Neutrophil (primary cell): ENCODE measurements around a stretch of chr6.

DNA sequence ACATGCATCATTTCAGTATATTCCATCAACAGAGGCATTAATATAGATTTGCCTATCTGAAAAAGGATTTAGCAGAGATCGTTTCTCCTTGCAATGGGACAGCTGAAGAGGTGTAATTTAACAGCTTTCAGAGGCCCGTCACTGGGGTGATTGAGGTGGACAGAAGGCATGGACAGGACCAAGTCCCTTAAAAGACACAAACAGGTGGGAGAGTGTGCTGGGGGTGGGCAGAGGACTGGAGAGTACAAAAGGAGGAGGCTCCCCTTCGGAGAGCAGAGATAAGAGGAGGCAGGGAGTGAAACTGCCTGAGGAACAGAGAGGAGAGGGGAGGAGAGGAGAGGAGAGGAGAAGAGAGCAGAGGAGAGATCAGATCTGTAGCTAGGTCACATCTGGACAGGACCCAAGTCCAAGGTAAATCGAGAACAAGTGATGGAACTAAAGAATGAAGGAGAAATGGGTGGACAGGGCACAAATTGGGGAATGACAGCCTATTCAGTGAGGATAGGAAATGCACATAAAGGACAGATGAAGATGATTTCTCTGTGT is 48.7 kb upstream of the PKHD1 start:
- PRO-cap, result no peak

DNA sequence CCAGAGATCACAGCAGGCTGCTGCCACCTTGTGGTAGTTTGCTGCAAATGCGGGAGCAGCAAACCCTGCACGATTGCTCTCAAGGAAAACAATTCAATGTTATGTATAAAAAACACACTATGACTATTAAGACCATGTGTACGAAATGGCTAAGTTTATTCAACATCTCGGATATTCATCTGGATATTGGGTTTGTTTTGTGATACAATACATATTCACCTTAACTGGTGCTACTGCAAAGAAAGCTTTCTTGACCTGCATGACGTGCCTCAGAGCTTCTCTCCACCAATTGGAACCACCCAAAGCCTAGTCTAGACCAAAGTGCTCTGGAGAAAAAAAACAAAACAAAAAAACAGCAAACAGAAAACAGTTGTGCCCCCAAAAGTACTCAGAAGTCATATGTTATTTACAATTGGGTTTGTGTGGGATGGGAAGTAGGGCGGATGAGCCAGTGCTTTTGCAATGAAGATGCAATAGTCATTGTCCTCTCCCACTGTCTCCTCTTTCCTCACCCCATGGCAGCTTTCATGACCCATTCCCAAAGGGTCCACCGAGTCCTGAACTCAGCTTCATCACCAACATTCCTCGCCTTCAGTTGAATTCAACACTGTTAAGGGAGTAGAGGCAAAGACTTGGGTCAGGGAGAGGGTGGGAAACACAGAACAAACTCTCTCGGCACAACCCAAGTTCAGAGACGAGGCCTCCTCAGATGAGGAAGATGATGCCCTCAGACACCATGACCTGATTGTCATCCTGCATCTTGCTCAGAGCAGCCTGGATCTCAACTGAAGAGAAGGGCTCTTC is 19.8 kb upstream of the IL17F start:
- PRO-cap, result no peak

DNA sequence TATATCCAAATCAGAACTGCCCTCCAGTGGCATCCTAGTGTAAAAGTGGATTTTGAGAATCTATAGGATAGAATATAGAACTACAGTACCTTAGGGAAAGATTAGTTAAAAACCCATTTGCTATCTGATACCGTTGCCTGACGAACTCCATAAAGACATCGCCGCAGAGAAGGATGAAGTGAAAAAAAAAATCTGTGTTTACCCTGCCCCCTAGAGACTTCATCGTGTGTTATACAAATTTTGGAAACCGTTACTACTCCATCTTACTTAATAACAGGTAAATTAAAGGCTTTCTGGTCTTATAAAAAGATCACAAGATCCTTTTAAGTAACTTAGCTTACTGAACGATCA is 647 bp upstream of the MCM3 start:
- PRO-cap, result no peak

DNA sequence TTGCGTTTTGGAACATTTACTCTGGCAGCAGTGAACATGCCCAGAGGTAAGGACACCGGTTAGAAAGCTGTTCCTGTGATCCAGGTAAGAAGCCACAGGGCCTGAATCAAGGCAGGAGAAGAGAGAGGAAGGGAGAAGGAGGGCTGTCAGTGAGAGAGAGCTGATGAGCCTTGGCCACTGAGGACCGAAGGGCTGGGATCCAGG is 58.5 kb downstream of the TRAM2 start:
- PRO-cap, result no peak

DNA sequence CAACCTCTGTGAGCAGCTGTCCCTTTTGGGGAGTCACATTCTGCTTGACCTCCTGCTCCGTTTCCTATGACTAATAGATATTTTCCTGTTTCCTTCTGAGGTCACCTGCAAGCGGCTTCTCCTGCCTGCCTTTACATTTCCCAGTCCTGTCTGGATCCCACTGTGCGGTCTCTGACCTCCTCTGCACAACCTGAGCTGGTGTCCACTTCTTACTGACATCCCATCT is 54.2 kb downstream of the TRAM2 start:
- PRO-cap, result no peak

DNA sequence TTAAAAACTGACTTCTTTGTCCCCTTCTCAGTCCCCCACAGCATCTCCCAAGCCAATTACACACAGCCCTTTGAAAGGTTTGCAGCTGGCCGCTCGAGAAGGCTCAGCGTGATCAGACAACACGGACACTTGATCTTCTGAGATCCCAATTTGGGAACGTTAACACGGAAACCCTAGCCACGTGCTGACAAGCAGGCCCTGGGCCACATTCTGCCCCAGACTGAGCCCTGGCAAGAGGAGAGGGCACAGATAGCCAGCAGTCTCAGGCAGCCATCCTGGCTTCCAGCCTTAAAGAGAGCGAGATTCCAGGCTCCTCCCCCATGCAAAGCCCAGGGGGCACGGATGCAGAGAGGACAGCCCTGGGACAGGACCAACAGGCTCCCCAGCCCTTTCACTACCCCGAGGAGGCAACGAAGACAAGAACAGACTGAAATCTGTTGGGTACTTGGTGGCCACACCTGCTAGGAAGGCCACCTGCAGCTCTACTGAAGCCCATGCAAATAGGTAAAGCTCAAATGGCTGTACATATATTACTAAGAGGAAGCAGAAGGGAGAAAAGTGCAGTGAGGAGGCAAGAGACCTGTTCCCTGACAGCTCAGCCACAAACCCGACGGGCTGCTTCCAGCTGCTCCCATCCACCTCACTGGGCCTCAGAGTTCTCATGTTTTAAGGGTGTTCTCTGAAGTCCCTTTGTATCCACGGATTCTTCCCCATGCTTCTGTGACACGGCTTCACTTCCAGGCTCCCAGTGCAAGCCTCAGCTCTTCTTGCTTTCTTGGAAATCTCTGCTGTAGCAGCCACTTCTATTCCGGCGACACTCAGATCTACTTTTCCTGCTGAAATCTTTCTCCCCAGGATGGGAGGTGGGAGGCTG is 24.7 kb downstream of the TRAM2 start:
- PRO-cap, result no peak

- PRO-cap, result no peak
These were observed 21.4 kb upstream of the TRAM2 start for GRCh38 chr6:52598001-52598955.

- PRO-cap, result no peak
These were observed 7.4 kb upstream of the TMEM14A start for GRCh38 chr6:52663416-52663924.

DNA sequence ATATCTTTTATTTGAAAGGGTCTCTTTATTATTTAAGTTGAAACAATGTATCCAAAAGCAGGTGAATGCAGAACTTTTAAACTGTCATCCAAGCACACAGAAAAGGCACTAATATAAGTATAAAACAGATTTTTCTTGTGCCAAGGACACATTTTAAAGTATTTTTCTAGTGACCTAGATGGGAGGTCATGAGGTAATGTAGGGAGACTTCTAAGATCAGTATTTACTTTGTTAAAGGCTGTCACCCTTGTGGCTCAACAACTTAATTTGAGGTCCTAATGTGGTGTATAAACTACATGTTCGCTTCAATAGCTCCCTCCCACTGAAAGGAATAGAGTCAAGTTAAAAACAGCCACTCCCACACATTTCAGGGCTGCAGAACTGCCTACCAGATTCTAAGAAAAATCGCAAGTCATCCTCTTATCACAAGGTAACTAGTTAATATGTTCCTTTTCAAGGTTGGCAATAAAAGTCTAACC is 15.2 kb downstream of the GSTA1 start:
- PRO-cap, result no peak

- PRO-cap, result no peak
These were observed 80.3 kb downstream of the ELOVL5 start for GRCh38 chr6:53268155-53269176.

GRCh38 chr6:53439407-53440003 is 90.8 kb upstream of the ELOVL5 start:
- PRO-cap, result no peak

DNA sequence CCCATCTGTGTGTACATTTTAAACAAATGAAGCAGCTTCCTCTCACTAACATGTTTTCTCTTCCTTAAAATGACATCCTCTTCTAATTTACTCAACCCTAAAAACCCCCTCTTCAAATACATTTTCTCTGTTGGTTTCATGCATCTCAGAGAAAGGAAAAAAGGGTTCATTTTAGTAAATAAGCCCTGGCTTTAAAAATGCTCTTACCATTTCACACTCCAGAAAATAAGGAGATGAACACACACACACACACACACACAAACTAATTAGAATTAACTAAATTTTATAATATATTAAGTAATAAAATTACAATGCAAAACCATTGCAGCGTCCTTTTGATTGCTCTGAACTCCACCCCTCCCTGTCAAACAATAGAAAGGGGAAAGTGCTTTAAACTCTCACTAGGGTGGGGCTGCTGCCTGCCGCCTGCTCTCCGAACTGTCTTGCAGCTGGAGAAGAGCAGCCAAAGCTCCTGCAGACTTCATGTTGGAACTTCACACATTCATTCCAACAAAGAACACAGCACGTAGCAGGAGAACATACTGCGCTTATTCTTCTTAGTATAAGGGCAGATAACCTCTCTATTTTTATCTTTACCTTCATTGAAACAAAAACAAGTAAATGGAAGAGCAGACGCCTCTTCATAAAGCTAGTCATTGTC is 83.3 kb downstream of the GCLC start:
- PRO-cap, result no peak

GRCh38 chr6:53515754-53516349 is 29.0 kb downstream of the GCLC start:
- PRO-cap, result no peak

GRCh38 chr6:53516350-53516927 is 28.5 kb downstream of the GCLC start:
- PRO-cap, result no peak

- PRO-cap, result no peak
These were observed 5.2 kb downstream of the GCLC start for GRCh38 chr6:53539659-53540117.

- PRO-cap, result no peak
These were observed 633 bp upstream of the LRRC1 start for GRCh38 chr6:53793947-53794796.

DNA sequence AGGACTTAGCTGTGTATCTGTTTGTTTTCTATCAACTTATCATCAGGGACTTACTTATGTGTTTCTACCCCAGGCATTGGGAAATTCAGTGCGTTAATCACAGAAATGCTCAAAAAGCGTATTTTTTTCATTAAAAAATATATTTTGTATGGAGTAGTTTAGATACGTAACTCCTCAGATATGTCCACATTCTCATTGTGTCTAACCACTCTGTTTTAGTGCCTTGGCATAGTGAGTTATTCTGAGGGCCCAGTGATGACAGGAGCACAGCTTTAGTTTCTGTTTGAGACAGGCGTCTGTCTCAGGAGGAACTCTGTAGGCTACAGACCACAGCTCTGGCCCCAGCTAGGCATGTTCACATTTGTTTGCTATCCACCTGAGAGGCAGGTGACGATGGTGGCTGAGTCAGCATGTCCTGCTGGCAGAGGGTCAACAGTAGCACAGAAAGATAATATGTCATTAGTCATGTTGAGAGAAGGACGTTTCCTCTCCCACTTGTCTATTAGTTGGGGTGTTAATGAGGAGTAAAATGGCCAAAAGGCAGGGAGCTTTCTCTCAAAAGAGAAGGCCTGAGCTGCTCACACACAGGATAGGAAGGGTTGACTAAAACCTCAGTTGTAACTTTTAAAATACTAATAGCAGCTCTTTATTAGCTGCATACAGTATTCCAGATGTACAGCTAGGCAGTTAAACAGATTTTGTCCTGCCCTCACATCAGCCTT is 16.3 kb downstream of the LRRC1 start:
- PRO-cap, result no peak

DNA sequence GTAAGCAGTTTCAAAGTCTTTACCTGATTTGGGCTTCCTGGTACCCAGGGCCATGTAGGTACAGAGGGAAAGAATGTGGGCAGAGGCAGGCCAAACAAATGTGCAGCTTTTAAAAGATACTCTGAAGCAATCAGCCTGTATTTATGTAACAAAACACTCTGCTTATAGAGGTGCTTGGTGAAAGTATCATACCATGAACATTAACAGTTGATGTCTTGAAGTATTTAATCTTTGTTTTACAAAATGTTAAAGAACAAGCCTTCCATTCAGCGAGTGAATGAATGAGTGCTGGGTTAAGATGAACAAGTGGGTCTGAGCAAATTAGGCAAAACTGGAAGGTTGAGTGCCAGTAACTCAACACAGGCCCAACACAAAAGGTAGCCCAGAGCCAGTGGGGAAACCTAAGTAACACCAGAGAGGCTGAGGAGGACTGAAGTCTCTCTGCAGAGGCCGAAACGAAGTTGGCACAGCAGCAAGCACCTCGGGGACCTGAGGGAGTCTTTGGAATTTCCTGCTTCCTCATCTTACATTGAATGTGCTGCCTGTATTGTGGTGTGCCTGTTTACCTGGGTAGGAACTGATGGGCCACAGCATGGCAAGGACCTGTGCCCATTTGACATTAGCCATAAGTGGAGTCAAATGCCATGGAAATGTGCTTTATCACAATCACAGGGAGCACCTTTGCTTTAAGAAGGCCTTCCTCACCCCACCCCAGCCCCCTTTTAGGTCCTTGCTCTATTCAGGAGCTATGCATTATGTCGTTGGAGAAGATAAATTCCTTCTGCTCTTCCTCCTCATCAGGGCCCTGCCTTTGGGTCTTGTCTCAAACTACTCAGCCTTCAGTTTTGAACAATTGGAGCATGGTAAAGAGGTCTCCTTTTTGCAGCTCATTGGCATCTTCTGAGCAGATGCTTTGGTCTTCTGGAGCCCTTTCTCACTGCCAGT is 60.5 kb downstream of the LRRC1 start:
- PRO-cap, result no peak

DNA sequence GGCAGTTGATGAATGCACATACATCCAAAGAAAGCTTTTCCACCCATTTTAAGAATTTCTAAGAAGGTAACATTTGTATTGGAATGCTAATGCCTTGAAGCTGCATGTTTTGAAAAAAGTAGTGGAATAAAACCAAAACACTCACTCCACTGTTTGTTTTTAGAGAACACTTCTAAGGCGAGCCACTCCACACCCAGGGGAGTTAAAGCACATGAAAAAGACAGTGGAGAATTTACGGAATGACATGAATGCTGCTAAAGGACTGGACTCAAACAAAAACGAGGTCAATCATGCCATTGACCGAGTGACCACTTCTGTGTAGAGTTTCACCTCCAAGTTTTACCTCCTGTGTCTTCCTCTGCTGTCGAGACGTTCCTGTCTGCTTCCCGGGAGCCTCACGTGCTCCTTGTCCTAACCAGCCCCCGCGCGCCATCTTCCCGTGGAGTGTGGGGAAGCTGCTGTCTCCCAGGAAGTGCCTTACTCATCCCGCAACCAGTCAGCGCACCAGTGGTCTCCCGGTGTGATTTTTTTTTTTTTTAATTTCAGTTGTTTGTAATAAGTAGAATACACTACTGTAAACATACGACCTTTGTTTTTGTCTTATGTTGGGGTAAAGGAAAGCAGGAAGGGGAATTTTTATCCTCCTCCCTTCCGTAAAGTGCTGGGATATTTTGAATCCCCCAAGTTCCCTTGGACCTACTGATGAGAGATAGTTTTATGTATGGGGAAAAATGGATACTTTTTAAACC is 127.8 kb downstream of the LRRC1 start:
- PRO-cap, result no peak

- PRO-cap, result no peak
These were observed 148.7 kb downstream of the LRRC1 start for GRCh38 chr6:53943385-53944032.